Endothelial cell of umbilical vein (primary cell): ENCODE data around the gene VDAC2.

DNA sequence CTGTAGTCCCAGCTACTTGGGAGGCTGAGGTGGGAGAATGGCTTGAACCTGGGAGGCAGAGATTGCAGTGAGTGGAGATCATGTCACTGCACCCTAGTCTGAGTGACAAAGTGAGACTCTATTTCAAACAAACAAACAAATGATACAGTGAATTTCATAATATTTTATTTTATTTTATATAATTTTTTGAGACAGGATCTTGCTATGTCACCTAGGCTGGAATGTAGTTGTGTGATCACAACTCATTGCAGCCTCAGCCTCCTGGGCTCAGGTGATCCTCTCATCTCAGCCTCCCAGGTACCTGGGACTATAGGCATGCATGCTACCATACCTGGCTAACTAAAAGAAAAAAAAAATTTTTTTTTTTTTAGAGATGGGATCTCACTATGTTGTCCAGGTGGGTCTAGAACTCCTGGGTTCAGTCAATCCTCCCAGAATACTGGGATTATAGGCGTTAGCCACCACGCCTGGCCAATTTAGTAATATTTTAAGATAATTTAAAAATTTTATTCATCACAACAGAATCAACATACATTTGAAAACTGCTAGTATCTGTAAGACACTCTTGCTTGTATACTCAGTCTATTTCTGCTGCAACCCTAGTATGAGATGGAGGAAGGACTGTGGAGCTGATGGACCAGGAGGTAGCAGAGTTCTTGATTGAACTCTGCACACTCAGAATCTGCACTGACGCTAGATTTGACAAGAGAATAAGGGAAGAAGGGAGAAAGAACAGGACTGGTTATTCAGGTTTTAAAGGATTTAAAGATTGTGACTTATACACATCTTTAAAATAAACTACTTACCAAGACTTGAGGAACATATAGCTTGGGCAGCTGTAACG lies 57.5 kb downstream of the VCL start:
- PRO-cap, result no peak
CAGE:
- cytosol, long polyA minus RNA, result no peak
- cytosol, long polyA plus RNA, result no peak
- long polyA plus RNA, result no peak
- nucleus, long polyA minus RNA, result no peak
- nucleus, long polyA plus RNA, result no peak

DNA sequence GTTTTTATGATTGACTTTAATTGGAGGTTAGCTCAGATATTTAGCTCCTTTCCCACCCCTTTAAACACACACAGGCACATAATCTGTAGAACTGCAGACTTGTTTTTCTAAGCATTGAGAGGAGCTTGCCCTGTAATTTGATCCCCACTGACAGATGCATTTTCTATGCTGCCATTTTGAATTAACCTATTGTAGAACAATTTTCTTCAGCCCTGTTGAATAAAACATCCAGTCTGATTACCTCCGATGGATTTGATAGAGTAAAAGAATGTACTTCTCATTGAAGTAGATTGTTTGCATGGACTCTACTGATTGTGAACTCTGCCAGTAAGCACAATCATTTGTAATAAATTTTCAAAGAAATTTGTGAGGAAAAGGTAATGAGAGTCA lies 267.6 kb downstream of the ADK start:
- PRO-cap, result no peak
CAGE:
- cytosol, long polyA minus RNA, result no peak
- cytosol, long polyA plus RNA, result no peak
- long polyA plus RNA, result no peak
- nucleus, long polyA minus RNA, result no peak
- nucleus, long polyA plus RNA, result no peak

DNA sequence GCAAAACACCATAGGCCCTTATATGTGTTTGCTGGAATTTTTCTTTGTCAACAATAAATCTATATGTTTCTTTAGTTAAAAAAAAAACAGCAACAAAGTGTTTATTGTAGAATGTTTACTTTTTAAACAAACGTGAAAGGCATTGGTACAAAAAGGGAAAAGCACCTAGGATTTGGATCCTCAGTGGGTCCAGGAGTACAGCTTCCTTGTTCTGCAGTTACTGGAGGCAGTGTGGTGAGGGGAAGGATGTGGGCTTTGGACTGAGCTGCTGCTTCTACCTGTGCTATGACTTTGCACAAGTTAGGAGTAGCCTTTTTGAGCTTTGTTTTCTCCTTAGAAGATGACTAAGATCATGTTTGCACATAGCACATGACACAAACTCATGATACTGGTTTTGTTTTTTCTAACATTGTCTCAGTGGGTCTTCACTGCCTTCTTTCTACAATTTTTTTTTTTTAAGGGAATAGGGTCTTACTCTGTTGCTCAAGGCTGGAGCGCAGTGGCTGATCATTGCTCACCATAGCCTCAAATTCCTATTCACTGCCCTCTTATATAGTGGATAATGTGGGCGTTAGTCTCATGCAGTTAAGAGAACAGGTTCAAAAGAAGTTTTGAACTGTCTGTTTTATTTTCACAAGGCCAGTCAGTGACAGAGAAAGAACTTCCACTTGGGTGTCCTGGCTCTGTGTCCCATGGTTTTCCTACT lies 71.8 kb downstream of the KAT6B start:
- PRO-cap, result no peak
CAGE:
- cytosol, long polyA minus RNA, result no peak
- cytosol, long polyA plus RNA, result no peak
- long polyA plus RNA, result no peak
- nucleus, long polyA minus RNA, result no peak
- nucleus, long polyA plus RNA, result no peak

- PRO-cap, result no peak
CAGE:
- cytosol, long polyA minus RNA, result no peak
- cytosol, long polyA plus RNA, result no peak
- long polyA plus RNA, result no peak
- nucleus, long polyA minus RNA, result no peak
- nucleus, long polyA plus RNA, result no peak
Measured at GRCh38 chr10:74900114-74900959, 73.9 kb downstream of the KAT6B start.

DNA sequence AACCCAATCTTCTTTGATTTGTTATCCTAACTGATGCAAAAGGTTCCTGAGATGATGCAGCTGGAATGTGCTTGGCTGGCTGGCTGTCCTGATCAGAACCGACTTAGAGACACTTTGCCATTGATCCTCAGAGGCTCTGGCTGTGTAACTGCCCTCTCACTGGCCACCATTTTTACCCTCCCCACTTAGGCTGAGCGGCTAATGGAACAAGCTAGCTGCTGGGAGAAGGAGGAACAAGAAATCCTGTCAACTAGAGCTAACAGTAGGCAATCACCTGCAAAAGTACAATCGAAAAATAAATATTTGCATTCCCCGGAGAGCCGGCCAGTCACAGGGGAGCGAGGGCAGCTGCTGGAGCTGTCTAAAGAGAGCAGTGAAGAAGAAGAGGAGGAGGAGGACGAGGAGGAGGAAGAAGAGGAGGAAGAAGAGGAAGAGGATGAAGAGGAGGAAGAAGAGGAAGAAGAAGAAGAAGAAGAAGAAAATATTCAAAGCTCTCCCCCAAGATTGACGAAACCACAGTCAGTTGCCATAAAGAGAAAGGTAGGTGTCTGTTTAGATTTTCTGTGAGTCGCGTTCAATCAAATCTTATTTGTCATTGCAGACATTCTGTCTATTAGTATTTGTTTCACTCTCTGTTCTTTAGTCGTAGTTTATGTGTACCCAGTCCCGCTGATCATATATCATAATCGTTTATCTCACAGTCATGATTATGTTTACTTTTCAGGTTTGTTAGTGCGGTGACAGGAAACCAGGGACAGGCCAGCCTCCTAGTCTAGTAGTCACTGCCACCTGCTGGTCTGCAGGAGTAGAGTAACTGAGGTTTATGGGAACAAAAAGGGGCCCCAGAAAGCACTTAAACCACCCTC lies 51.5 kb downstream of the DUSP29 start:
- PRO-cap, result no peak
CAGE:
- cytosol, long polyA minus RNA, result start-site peak on the plus strand centred at position 307 of the sequence, 166 bp wide, 14 reads
- cytosol, long polyA plus RNA, result no peak
- long polyA plus RNA, result no peak
- nucleus, long polyA minus RNA, result no peak
- nucleus, long polyA plus RNA, result no peak

DNA sequence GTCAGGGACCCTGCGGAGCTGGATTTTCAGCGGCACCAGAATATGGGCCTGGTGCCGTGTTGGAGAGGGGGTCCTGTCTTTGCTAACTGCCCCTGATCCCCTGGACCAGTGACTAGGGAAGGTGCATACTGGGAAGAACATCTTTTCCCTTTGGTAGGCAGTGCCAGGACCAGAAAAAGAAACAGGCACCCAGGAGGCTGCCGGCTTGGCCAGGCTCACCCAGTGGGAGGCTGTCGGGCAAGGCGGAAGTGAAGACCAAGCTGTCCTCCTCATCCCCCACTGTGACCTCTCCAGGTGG lies 252 bp downstream of the DUSP13 start:
- PRO-cap, result no peak
CAGE:
- cytosol, long polyA minus RNA, result no peak
- cytosol, long polyA plus RNA, result no peak
- long polyA plus RNA, result no peak
- nucleus, long polyA minus RNA, result no peak
- nucleus, long polyA plus RNA, result no peak

DNA sequence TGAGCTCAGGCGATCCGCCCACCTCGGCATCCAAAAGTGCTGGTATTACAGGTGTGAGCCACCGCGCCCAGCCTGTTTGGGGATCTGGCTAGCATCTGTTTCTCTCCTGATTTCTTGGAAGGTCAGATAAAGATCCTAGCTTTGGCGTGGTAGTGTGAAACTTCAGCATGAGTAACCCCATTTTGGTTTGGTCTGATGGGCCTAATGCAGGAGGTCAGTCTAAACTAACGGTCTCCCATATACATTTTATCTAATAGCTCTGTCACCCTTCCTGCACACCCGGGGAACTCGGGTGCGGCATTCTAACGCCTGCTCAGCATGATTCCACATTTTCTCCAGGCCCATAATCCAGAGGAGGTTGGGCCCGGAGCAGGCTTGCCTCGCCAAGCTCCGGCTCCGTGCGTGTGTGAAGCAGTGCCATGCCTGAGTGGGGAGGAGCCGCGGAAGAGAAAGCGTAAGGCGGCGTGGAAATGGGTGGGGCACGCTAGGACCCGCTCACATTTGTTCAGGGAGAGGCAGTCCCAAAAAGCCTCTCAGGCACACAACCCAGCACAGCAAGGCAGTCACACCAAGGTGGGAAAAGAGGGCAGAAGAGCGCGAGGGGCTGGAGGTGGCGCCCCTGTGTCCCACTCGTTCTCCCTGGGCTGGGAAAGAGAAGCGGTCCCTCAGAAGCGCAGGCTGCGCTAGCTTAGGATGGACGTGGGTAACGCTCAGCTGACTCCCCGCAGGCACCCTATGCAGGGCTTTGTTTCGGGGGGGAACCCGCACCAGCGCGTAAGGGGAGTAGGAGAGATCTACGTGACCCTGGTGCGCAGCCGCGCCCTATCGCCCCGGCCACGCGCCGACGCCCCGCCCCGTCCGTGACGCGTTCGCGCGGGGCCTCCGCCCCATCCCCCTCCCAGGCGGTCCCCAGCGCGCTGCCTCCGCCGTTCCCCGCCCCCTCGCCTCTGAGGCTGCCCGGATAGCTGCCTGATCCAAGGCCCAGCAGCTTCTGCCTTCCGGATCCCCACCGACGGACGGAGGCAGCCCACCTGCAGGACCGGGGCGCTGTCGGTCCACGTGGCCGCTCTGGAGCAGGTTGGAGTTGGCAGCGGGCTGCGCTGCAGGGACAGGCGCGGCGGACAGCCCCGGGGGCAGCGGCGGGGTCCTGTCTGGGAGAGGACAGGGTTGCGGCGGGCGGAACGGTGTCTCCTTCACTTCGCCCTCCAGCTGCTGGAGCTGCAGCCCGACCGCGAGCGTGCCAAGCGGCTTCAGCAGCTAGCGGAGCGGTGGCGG lies at the start of gene VDAC2:
Gene VDAC2 (plus strand): TSS at position 1,157 of the 1,275 bp plus-strand sequence.
- PRO-cap, result bidirectional peak, plus-strand start at position 668 of the sequence, minus-strand start at position 408 of the sequence; bidirectional peak, plus-strand start at position 1,164 of the sequence, minus-strand start at position 824 of the sequence
CAGE:
- cytosol, long polyA minus RNA, result start-site peak on the plus strand centred at position 976 of the sequence, 52 bp wide, 10 reads; start-site peak on the plus strand centred at position 1,067 of the sequence, 14 bp wide, 5 reads; start-site peak on the plus strand centred at position 1,181 of the sequence, 19 bp wide, 73 reads
- cytosol, long polyA plus RNA, result start-site peak on the plus strand centred at position 998 of the sequence, 125 bp wide, 105 and 114 reads in 2 replicates; start-site peak on the plus strand centred at position 1,163 of the sequence, 56 bp wide, 1,177 and 1,037 reads in 2 replicates
- long polyA plus RNA, result start-site peak on the plus strand centred at position 1,070 of the sequence, 241 bp wide, 982 and 733 reads in 2 replicates
- nucleus, long polyA minus RNA, result no peak
- nucleus, long polyA plus RNA, result start-site peak on the plus strand centred at position 1,075 of the sequence, 235 bp wide, 521 and 402 reads in 2 replicates

- PRO-cap, result no peak
CAGE:
- cytosol, long polyA minus RNA, result no peak
- cytosol, long polyA plus RNA, result no peak
- long polyA plus RNA, result no peak
- nucleus, long polyA minus RNA, result no peak
- nucleus, long polyA plus RNA, result no peak
Measured at GRCh38 chr10:75231909-75232575, 3.7 kb downstream of the COMTD1 start.

- PRO-cap, result bidirectional peak, plus-strand start at chr10:75401973, minus-strand start at chr10:75401764
CAGE:
- cytosol, long polyA minus RNA, result no peak
- cytosol, long polyA plus RNA, result no peak
- long polyA plus RNA, result no peak
- nucleus, long polyA minus RNA, result no peak
- nucleus, long polyA plus RNA, result no peak
Measured at GRCh38 chr10:75401833-75402513, 409 bp upstream of the ZNF503 start.

- PRO-cap, result no peak
CAGE:
- cytosol, long polyA minus RNA, result no peak
- cytosol, long polyA plus RNA, result no peak
- long polyA plus RNA, result no peak
- nucleus, long polyA minus RNA, result no peak
- nucleus, long polyA plus RNA, result no peak
Measured at GRCh38 chr10:75523671-75524092, 92.3 kb downstream of the LRMDA start.

- PRO-cap, result no peak
CAGE:
- cytosol, long polyA minus RNA, result no peak
- cytosol, long polyA plus RNA, result no peak
- long polyA plus RNA, result no peak
- nucleus, long polyA minus RNA, result no peak
- nucleus, long polyA plus RNA, result no peak
Measured at GRCh38 chr10:75600896-75601365, 169.5 kb downstream of the LRMDA start.

- PRO-cap, result no peak
CAGE:
- cytosol, long polyA minus RNA, result no peak
- cytosol, long polyA plus RNA, result no peak
- long polyA plus RNA, result no peak
- nucleus, long polyA minus RNA, result no peak
- nucleus, long polyA plus RNA, result no peak
Measured at GRCh38 chr10:75617375-75617867, 186.0 kb downstream of the LRMDA start.

DNA sequence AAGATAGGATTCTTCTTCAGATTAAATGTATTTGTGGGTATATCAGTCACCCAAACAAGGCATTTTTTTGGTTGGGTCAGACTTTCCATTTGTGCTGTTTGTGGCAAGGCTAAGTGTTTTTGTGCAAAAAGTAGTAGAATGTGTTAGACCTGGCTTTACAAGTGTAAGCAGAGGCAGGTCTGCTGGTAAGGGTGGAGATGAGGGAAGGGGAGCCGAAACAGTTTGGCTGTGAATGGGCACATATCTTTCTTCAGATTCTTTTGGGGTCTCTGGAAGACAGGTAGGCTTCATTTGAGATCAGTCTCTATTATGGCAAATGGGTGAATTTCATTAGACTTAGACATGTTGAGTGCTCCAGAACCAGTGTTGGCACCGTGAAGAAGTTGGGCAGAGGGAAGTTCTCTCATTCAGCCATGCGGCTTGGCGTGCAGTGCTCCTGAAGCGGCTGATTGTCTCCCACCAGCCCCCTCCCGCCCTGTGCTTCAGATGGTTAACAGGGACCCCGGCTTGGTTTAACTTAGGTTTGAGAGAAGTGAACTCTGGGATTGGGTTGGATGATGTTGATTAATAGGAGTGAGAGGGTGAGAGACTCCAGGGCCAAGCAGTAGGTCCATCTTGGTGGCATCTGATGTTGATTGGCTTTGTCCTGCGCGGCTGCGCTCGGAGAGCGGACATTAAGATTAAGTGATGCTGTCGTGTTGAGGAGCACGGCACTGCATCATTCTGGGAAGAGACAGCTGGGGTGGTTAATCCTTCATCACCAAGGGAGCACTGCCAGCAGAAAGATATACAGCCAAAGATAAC lies 208.0 kb downstream of the LRMDA start:
- PRO-cap, result no peak
CAGE:
- cytosol, long polyA minus RNA, result no peak
- cytosol, long polyA plus RNA, result no peak
- long polyA plus RNA, result no peak
- nucleus, long polyA minus RNA, result no peak
- nucleus, long polyA plus RNA, result no peak

- PRO-cap, result no peak
CAGE:
- cytosol, long polyA minus RNA, result no peak
- cytosol, long polyA plus RNA, result no peak
- long polyA plus RNA, result no peak
- nucleus, long polyA minus RNA, result no peak
- nucleus, long polyA plus RNA, result no peak
Measured at GRCh38 chr10:75664256-75664748, 232.9 kb downstream of the LRMDA start.

GRCh38 chr10:75819954-75820727 lies 388.7 kb downstream of the LRMDA start:
- PRO-cap, result no peak
CAGE:
- cytosol, long polyA minus RNA, result no peak
- cytosol, long polyA plus RNA, result no peak
- long polyA plus RNA, result no peak
- nucleus, long polyA minus RNA, result no peak
- nucleus, long polyA plus RNA, result no peak

GRCh38 chr10:76033099-76034303 lies 602.1 kb downstream of the LRMDA start:
- PRO-cap, result no peak
CAGE:
- cytosol, long polyA minus RNA, result no peak
- cytosol, long polyA plus RNA, result no peak
- long polyA plus RNA, result no peak
- nucleus, long polyA minus RNA, result no peak
- nucleus, long polyA plus RNA, result no peak

DNA sequence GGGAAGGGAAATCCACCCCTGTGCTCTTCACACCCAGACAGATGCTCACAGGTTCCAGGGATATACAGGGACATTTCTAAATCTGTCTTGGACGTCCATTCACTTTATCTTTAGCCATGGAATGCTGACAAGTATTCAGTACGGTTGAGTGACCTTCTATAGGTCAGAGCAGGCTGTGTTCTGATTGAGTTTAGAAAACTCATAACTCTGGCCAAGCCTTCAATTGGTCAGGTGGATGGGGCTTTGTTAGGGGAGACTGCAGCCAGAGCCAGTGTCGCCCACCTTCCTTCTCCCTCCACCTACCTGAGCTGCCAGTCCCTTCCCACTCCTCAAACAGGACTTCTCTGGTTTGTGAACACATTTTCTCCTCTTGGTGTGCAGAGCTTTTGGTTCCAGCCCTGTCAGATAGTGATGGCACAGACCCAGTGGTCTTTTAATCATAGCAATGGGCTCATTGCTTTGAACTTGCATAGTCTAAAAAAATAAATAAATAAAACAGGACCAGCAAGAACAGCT lies 1005.3 kb downstream of the LRMDA start:
- PRO-cap, result no peak
CAGE:
- cytosol, long polyA minus RNA, result no peak
- cytosol, long polyA plus RNA, result no peak
- long polyA plus RNA, result no peak
- nucleus, long polyA minus RNA, result no peak
- nucleus, long polyA plus RNA, result no peak

DNA sequence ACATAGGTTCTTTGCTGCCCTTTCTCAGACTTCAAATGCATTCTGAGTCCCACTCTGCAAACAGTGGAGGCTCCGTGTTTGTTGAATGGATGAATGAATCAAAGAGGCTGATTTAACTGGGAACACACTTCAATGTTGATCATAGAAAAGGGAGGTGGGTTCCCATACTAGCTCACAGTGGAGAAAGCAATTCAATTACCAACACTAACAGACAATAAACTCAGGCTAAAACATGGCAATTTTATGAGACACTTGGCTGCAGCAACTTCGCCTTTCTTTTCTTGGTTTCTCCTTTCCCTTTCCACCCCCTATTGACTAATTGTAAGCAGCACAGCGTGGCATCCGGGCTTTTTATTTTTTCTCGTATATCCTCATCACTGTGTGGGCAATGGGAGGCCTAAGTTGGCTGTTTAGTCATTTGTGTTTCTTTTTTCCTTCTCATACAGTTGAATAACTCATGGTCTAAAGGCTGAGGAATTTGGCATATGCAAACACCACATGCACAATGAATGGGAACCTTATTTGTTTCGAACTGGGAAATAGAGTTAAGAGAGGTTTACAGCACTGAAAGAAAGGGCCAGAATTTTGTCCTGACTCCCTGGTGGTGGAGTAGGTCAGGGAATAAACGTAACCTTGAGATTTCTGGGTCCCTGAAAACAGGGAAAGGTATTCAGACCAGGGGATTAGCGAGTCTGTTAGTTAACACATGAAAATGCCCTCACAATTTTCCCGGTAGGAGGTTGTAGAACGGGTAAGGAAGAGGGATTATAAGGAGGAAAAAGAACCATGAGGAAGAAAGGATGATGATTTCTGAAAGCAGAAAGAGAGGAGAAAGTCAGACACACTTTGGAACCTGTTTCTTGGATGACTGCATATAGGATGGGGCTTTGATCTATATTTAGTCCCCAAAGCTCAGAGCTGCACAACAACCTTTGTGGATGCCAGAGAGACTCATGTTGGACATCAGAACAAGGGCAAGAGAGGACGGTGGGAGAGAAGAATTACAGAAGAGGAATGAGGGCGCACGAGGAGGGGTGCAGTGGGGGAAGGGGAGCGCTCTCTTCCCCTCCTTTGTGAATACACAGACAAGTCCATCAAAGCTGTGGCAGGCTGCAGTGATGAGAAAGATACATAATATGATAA lies 858.3 kb downstream of the KCNMA1 start:
- PRO-cap, result no peak
CAGE:
- cytosol, long polyA minus RNA, result no peak
- cytosol, long polyA plus RNA, result no peak
- long polyA plus RNA, result no peak
- nucleus, long polyA minus RNA, result no peak
- nucleus, long polyA plus RNA, result no peak

DNA sequence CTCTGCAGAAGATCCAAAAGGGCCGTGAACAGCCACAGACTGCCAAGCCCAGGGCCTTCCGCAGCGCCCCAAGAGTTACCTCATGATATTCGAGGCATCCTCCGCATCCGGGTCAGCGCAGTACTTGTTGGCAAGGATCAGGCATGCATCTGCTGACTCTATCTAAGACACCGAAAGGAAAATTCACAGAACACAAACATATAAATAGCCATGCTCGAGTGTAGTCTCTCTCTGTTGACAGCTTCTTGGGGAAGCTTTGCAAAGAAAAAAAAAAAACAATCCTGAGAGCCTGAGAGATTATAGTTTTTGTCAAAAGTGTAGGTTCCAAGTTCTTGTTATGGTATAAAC lies 553.1 kb downstream of the KCNMA1 start:
- PRO-cap, result no peak
CAGE:
- cytosol, long polyA minus RNA, result no peak
- cytosol, long polyA plus RNA, result no peak
- long polyA plus RNA, result no peak
- nucleus, long polyA minus RNA, result no peak
- nucleus, long polyA plus RNA, result no peak

DNA sequence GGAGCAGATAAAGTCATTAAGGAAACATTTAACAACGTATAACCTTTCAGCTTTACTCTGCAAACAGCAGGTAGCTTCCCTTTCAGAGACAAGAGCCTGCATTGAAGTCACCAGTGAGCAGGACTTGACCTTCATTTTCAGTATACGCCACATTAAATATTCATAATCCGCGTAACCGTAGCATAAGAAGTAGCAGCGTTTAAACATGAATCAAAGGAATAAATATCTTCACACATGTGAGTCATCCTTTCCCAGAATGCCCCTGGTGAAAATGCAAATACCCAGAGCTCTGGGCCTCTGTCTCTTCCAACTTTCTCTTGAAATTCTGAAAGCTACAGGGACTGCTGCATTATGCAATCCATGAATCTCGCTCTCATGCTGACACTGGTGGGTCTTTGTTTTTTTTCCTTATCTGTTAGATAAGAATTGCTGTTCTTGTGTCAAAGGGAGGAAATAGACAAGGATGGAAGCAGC lies 390.6 kb downstream of the KCNMA1 start:
- PRO-cap, result no peak
CAGE:
- cytosol, long polyA minus RNA, result no peak
- cytosol, long polyA plus RNA, result no peak
- long polyA plus RNA, result no peak
- nucleus, long polyA minus RNA, result no peak
- nucleus, long polyA plus RNA, result no peak